Metastatic Breast Carcinoma in the Ovary (tissue), 3 donors: Measurements from ENCODE around the genes ITGA2B and NMT1.

DNA sequence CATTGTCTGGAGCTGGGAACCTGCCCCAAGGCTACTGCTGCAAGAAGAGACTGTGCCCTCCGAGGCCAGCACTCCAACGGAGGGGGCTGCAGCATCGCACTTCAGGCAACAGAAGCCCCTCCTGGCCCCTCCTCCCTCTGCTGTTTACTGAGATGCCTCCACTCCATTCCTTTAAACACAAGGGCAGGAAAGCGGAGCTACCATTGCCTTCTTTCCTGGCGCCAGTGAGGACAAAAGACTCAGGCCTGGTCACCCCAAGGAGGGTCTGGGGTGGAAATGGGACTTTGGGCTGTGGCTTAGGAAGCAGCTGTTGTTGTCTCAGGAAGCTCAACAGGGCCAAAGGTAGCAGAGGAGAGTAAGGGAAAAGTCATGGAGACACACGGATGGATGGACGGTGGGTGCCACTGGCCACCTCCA is 10.9 kb downstream of the CD300LG start:
- PRO-cap, 3 experiments, result no peak in any of the 3 experiments

DNA sequence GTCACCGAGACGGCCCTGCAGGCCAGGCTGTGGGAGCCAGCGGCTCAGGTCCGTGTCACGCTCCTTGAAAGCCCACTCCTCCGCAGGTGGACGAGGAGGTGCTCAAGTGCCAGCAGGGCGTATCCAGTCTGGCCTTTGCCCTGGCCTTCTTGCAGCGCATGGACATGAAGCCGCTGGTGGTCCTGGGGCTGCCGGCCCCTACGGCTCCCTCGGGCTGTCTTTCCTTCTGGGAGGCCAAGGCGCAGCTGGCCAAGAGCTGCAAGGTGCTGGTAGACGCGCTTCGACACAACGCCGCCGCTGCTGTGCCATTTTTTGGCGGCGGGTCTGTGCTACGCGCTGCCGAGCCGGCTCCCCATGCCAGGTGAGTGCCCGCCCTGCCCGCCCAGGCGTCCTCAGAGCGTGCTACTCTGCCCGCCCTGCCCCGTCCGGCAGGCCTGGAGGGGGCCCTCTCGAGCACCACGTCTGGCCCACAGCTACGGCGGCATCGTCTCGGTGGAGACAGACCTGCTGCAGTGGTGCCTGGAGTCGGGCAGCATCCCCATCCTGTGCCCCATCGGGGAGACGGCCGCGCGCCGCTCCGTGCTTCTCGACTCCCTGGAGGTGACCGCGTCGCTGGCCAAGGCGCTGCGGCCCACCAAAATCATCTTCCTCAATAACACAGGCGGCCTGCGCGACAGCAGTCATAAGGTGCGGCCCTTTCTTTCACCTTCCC is 1.3 kb downstream of the NAGS start:
- PRO-cap, 3 experiments, result peak in 1 of 3 experiments; most common plus-strand start position 476 of the sequence (in 1); most common minus-strand start position 491 of the sequence (in 1)

GRCh38 chr17:44084030-44084927 is 13.7 kb downstream of the G6PC3 start:
- PRO-cap, 3 experiments, result no peak in any of the 3 experiments

DNA sequence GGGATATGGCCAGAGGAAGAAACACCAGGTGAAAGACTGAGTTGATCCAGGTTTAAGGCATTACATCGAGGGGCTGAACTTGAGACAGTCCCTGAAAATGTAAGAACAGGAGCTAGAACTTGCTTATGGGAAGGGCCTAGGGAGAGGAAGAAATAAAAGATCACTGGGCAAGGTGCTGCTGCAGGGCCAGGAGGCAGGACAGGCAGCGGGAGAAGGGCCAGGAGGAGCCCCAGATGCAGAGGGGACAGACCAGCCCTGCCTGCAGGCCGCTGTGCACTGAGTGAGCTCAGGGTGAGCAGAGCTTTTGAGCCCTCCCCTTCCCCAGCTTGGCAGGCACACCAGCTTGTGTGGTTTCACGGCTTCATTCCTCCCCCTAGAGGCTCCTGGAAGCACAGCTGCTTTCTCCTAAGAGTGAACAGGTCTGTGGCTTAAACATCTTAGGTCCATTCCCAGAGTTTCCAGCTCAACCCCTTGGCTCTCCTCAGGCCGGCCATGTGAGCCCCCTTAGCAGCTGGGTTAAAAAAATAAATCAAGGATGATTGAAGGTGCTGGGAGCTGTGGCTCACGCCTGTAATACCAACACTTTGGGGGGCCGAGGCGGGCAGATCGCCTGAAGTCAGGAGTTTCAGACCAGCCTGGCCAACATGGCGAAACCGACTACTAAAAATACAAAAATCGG is 2.1 kb upstream of the ASB16 start:
- PRO-cap, 3 experiments, result peak in 3 of 3 experiments; most common plus-strand start position 431 of the sequence (in 1); most common minus-strand start position 278 of the sequence (in 3)

DNA sequence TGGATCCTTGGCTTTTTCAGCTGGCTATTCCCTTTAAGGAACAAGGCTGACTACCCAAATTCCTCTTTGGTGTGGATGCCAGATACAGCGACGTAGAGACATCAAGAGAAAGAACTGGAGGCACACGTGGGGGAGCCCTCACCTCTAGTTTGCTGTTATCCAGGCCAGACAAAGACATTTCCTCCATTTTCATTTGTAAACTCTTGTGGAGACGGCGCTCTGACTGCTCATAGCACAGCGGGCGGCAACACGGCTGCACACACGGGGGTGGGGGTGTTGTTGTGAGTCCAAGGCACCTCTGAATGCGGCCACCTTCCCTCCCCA is 1.8 kb downstream of the ATXN7L3 start:
- PRO-cap, 3 experiments, result no peak in any of the 3 experiments

GRCh38 chr17:44222022-44222926 is 2.8 kb upstream of the UBTF start:
- PRO-cap, 3 experiments, result peak in 3 of 3 experiments; most common plus-strand start chr17:44222255 (in 2); most common minus-strand start chr17:44222088 (in 3)

- PRO-cap, 3 experiments, result peak in 1 of 3 experiments; most common plus-strand start chr17:44315292 (in 1); most common minus-strand start chr17:44315311 (in 1)
These were observed 6.7 kb downstream of the RUNDC3A start for GRCh38 chr17:44314883-44315811.

DNA sequence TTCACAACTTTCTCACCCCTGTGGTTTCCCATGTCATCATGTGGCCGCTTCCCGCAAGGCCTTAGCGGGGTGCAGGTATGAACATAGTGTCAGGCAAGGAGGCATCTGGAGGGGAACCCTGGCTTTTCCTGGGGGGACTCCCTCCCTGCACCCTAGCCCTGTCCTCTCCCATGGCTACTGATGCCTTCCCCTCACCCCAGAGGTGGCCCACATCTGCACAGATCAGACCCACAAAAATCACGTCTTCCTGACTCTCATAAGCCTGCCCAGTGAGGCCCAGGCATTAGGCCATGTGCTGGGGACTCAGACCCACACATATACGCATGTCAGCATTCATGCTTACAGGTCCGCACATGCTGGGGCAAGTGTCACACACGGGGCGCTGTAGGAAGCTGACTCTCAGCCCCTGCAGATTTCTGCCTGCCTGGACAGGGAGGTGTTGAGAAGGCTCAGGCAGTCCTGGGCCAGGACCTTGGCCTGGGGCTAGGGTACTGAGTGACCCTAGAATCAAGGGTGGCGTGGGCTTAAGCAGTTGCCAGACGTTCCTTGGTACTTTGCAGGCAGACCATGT is 3.6 kb downstream of the GRN start:
- PRO-cap, 3 experiments, result no peak in any of the 3 experiments

DNA sequence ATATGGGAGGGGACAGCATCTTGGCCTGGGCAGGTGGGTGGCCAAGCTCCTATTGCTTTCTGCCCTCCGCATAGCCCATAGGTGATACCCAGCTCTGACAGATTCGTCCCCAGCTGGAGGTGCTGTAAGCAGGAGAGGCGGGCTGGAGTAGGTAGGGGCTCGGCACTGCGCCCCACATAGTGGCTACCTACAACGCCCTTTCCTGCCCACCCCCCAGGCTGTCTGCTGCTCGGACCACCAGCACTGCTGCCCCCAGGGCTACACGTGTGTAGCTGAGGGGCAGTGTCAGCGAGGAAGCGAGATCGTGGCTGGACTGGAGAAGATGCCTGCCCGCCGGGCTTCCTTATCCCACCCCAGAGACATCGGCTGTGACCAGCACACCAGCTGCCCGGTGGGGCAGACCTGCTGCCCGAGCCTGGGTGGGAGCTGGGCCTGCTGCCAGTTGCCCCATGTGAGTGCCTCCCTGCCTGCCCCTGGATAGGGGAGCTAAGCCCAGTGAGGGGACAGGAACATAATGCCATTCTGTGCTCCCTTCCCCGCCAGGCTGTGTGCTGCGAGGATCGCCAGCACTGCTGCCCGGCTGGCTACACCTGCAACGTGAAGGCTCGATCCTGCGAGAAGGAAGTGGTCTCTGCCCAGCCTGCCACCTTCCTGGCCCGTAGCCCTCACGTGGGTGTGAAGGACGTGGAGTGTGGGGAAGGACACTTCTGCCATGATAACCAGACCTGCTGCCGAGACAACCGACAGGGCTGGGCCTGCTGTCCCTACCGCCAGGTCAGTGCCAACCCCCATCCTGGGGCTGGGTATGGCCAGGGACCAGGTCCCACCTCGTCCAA is 6.9 kb downstream of the GRN start:
- PRO-cap, 3 experiments, result no peak in any of the 3 experiments

DNA sequence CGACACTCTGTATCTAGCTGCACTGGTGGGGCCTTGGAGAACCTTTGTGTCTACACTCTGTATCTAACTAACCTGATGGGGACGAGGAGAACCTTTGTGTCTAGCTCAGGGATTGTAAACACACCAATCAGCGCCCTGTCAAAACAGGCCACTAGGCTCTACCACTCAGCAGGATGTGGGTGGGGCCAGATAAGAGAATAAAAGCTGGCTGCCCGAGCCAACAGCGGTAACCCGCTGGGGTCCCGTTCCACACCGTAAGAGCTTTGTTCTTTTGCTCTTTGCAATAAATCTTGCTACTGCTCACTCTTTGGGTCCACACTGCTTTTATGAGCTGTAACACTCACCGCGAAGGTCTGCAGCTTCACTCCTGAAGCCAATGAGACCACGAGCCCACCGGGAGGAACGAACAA is 5.9 kb upstream of the FAM171A2 start:
- PRO-cap, 3 experiments, result no peak in any of the 3 experiments

GRCh38 chr17:44389257-44390075 is at the start of gene ITGA2B:
Gene ITGA2B, minus strand, starts transcription at chr17:44389649.
- PRO-cap, 3 experiments, result no peak in any of the 3 experiments

- PRO-cap, 3 experiments, result peak in 1 of 3 experiments; most common plus-strand start chr17:44536195 (in 1)
These were observed 21.4 kb upstream of the FZD2 start for GRCh38 chr17:44535904-44536271.

DNA sequence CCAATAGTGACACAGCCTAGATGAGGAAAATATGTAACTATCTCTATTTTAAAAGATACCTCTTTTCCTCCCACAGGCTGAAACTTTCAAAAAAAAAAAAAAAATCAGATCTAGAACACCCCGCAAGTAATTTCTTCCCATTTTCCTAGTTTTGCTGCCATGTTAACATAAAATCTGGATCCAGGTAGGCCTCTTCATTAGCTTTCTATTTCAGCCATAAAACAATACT is 11.5 kb downstream of the CCDC43 start:
- PRO-cap, 3 experiments, result no peak in any of the 3 experiments

DNA sequence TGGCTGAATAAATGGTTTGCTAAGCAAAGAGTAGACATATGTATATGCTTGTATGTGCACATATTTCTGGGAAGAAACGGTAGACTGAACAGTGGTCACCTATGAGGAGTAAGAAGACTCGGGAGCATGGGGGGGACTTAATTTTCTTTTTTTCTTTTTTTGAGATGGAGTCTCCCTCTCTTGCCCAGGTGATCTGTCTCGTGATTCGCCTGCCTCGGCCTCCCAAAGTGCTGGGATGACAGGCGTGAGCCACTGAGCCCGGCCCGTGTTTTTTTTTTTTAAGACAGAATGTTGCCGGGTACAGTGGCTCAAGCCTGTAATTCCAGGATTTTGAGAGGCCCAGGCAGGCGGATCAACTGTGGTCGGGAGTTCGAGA is 34.2 kb downstream of the ADAM11 start:
- PRO-cap, 3 experiments, result peak in 1 of 3 experiments; most common minus-strand start position 276 of the sequence (in 1)

- PRO-cap, 3 experiments, result no peak in any of the 3 experiments
These were observed 2.3 kb downstream of the C1QL1 start for GRCh38 chr17:44965867-44966195.

- PRO-cap, 3 experiments, result no peak in any of the 3 experiments
These were observed 11.3 kb upstream of the C1QL1 start for GRCh38 chr17:44979395-44979907.

GRCh38 chr17:45061196-45061992 is at the start of gene NMT1:
Gene NMT1, plus strand, starts transcription at chr17:45061317.
- PRO-cap, 3 experiments, result peak in 3 of 3 experiments; most common plus-strand start chr17:45061322 (in 3); most common minus-strand start chr17:45061507 (in 1)

- PRO-cap, 3 experiments, result no peak in any of the 3 experiments
These were observed 17.5 kb downstream of the PLCD3 start for GRCh38 chr17:45114755-45115305.

DNA sequence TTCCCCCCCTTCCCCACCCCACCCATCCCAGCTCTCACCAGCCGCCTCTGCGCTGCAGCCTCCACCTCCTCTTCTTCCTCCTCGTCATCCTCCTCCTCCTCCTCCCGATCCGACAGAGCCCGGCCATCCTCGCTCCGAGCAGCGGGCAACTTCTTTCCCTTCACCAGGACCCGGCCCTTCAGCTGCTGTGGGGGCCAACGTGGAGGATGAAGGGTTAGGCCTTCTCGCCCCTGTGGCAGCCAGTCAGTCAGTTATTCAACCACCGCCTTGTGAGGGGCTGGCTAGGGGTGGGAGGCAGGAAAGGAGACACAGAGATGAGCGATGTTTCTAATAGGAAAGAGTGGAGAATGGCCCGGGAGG is 17.0 kb downstream of the PLCD3 start:
- PRO-cap, 3 experiments, result no peak in any of the 3 experiments

DNA sequence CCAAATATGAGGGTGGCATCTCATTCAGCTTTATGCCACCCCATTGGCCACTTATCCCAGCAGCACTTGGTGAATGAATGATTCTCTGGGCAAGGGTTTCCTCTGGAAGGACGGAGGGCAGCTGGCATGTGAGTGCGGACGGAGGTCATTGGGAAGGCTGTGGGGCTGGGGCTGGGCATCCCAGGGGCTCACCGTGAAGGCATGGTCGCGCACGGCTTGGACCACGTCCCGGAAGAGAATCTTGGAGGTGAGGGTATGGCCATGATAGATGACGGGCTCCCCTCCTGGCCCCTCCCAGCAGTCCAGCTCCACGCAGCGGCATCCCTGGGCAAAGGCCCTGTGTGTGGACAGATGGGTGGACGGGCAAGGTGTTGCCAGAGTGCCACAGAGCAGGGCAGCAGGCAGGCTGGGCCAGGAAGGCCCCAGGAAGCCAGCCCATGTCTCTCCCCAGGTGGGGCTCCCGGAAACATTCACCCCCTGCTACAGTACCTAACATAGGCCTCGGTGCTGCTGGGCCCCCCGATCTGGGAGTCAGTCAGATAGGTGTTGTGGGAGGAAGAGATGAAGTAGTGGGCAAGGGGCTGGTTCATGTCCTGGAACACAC is 14.4 kb downstream of the PLCD3 start:
- PRO-cap, 3 experiments, result no peak in any of the 3 experiments